HL-60 (cell line): ENCODE data around the genes GSTM3 and LAMTOR5.

GRCh38 chr1:109239862-109240172, 9.5 kb upstream of the CELSR2 start:
- RRBS: no CpG with 5 or more reads among the region's 3 CpGs

DNA sequence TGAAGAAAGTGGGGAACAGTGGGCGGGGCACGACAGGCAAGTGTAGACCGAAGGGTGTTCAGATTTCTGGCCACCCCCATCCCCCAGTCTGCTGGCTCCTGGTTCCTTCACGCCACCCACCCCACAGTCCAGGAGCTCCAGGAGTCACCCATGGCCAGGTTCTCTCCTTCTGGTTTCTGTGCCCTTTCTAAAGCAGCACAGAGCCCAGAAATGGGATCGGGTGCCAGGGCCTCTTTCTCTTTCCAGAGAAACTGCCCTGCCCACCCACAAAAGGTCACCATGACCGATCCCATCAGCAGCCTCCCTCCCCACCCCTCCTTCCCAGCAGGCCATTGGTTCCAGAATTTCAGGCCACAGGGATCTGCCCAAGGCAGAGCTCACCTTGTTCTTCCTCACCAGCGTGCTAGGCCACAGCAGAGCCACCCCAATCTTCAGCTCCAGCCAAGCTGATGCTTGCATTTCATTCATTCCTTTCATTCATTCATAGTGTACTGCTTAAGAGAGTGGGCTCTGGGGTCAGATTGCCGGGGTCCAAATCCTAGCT, 3.1 kb upstream of the CELSR2 start:
- RRBS: no CpG with 5 or more reads among the region's 8 CpGs

DNA sequence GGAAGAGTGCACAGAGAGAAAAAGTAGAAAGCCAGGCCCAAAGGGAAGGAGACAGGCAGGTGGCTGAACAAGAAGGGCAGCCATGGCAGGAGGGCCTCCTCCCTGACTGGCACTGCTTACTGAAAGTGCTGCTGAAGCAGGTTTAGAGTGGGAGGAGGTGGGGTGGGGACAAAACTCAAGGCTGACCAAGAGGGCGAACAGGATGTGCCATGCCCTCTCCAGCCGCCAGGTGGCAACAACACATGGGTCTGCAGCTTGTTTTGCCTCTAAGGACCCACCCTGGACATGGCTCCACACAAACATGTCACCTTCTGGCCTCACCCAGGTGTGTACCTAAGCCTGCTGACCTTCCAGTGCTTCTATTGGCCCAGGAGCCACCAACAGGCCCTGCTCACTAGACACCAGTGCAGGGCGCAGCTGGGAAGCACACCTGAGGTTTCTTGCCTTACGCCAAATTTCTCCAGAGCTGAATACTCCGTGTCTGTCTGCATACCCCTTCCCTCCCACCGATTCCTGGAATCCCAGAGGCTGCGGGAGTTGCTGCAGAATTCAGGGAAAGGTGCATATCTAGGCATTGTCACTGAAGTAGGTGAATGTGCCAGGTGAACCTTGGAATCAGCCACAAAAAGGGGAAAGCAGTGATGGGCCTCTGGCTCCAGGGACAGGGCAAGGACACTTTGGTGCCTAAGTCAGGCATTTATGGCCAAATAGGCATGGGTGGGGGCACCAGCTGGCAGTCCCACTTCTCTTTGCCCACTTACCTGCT, 5.4 kb downstream of the PSRC1 start:
- RRBS: no CpG with 5 or more reads among the region's 7 CpGs

GRCh38 chr1:109389748-109390673, 7.7 kb downstream of the SORT1 start:
- RRBS: no CpG with 5 or more reads among the region's 5 CpGs

DNA sequence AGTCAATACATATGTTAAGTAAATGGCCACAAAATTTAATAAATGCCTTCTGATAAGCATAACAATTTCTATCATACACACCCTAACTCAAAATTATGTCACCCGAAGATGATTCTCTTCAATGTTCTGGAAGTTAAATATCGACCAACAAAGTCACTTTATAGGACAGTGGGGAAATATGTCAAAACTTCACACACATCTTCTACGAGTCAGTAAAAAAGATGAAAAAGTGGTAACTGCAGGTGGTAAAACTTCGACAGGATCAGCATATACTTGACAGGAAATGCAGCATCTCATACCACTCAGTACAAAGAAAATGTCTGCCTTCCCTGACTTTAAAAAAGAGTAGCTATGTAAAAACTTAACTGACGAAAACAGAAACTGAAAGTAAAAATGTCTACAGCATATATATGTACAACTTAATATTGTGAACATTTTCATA, 982 bp downstream of the PSMA5 start:
- RRBS: no CpG with 5 or more reads among the region's 5 CpGs

DNA sequence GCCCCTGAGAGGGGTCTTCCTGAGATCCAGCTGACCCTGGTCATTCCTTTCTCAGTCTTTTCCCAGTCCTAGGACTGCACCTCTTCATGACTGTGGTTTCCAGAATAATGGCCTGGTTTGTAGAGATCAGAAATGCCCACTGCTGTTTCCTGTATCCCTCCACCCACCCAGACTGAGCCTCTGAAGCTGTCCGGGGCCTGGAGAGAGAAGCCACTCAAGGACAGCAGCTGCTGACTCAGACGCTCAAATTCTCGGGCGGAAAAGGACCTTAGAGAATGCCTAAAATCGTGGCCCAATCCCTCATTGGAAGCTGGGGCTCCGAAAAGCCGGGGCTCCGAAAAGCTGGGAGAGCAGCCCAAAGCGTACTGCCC, 7.9 kb upstream of the GPR61 start:
- RRBS: 25% methylated on average over 3 of the region's 9 CpGs

DNA sequence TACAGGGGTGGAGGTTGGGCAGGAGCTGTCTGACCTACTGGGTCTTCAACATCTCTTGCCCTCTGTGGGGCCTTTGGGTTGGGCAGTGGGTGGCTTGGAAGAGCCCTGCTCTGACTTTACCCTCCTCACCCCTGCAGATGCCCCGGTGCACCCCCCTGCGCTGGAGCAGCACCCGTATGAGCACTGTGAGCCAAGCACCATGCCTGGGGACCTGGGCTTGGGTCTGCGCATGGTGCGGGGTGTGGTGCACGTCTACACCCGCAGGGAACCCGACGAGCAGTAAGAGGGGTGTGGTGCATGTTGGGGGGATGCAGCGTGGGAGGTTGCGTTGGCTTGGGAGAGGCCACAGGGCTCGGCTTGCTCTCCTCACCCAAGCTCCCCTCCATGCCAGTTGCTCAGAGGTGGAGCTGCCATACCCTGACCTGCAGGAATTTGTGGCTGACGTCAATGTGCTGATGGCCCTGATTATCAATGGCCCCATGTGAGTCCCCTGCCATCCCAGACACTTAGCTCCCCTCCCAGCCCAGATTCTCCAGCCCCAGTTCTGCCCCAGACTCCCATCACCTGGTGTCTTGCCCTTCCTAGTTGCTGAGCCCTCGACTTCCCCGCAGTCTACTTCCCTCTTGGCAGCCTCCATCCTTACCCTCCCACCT, 7.5 kb downstream of the AMPD2 start:
- RRBS: no CpG with 5 or more reads among the region's 15 CpGs

DNA sequence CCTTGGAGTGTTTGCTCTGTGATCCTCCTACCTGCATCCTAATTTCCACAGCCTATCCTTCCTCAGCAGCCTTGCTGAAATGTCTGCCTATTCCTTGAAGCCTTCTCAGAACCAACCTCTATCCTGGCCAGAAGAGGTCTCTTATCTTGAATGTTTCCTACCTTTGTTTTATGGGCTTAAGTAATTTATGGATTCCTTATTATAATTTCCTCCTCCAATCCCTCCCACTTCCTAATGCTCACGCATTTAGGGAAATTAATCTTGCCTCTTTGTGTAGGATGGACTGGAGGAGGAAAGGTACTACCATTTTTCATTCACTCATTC, at the start of gene GSTM3:
Gene GSTM3, minus strand, starts transcription at position 117 of the 324 bp plus-strand sequence.
- RRBS: no CpG with 5 or more reads among the region's 1 CpG

DNA sequence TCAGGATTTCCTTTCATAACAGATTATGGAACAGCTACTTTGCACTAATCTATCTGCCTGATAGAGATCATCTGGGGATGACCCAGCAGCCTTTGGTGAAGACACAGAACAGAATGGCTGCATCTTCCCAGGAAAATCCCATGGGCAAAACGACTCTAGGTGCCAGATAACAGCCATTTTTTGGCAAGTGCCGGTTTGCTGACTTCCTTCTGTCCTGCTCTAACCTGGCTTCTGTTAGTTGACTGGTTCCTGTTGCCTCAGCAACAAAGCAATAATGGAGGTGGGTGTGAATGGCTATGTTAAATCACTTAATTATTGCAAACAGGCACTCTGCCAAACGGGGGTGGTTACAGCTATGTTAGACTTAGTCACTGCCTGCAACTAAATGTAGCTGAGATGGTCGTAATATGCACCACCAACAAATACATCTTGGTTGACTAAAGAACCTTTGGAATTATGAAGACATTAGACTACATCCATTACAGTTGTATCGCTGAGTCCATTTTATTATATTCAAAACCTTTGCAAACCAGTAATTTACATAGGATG, 30.1 kb upstream of the EPS8L3 start:
- RRBS: no CpG with 5 or more reads among the region's 5 CpGs

- RRBS: no CpG with 5 or more reads among the region's 5 CpGs
Observed at GRCh38 chr1:109911759-109912212, 1.1 kb downstream of the CSF1 start.

DNA sequence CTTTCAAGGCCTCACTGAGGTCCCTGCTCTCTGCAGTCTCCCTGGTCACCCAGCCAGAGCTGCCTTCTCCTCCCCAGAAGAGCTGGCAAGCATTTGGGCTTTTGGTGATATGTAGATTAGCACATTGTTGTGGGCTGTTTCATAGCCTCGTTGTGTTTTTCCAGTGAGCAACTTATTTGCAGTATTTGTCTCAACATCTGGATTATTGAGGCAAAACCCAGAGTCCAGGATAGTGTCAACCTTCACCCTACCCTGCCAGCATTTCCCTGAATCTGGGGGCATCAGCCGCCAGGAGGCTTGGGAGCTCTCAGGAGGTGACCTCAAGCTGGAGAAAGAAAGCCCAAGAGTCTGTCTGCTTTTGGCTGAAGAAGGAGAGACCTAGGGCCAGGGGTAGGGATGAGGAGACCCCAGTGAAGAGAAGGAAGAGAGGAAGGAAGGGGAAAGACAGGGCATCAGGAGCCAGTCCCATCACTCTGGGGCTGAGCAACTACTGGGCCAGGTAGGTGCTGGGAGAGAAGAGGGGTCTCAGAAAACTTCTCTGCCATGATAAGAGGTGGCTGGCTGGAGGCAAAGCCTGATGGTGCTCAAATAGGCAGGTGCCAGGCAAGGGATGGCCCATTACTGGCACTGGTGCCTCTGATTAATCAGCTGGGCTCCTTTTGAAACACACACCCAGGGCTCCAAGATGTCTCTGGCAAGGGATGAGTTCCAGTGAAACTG, 2.5 kb downstream of the CSF1 start:
- RRBS: no CpG with 5 or more reads among the region's 2 CpGs

GRCh38 chr1:109983951-109984446, 566 bp upstream of the AHCYL1 start:
- RRBS: no CpG with 5 or more reads among the region's 8 CpGs

DNA sequence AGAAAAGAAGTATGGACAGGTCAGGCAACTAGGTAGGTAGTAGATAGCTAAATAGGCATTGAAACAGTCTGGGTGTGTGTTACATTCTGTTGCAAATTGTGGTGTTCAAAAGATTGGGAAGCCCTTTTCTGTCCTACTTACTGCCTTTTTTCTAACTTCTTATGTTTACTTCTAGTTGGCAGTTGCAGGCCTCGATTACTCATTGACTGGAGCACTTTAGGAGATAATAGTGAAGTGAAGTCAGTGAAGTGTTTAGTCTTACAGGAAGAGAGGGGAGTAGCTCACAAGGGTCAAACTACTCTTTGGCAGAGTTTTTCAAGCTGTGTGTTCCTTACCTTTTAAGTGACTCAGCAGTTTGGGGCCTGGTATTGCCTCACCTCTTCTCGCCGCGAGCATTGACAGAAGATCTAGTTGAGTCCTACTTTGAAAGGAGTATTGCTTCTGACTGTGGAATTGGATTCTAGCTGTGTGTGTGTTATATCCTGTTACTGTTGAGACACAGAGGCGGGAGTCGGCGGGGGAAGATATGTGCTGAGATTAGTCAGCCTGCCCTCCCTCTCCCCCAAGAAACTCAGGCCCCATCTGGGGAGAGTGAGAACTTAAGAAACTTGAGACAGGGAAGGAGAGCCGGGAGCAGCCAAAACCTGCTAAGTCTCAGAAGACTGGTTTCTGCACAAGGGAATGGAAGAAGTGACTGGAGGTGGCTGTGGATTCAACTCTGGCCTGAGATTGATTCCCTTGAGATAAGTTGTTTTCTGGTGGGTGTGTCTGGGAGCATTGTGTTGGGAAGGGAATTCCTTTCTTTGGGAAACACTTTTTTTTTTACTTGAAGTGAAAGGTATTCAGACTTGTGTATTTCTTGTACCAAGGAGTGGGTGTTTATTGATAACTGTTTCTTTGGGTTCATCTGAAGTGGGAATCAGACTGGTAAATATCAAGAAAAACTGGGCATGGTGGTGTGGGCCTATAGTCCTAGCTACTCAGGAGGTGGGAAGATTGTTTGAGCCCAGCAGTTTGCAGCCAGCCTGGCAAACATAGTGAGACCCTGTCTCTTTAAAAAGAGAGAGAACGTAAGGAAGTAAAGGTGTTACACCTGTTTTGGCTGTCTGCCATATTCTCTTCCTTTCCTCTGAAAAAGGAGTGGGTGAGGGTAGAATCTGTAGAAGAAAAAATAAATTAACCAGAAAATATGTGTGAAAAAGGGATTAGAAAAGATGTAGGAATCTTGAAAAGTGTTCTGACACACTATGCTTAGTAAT, 19.6 kb downstream of the AHCYL1 start:
- RRBS: no CpG with 5 or more reads among the region's 9 CpGs

DNA sequence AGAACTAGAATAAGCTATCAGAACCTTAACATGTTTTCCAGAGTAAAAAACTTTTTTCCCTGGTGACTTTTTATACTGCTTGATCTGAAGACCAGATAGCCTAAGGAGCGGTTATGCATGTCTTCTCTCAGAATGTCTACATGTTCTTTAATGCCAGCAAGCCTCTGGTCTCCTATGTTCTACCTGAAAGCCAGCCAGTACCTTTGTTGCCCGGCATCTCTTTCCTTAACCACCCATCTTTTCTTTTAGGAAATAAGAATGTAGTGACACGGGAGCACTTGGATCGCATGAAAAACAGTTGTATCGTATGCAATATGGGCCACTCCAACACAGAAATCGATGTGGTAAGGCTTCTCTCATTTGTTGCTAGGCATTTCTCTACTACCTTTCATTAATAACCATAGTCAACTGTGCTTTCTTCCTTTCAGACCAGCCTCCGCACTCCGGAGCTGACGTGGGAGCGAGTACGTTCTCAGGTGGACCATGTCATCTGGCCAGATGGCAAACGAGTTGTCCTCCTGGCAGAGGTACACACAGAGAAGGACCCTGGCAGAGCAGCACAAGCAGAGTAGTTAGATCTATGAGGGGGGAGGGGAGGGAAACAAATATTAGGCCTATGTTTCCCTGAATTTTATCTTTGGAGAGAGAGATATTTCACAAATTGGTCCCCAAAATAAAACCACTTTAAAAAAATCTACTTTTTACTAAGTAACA, 16.1 kb upstream of the STRIP1 start:
- RRBS: no CpG with 5 or more reads among the region's 12 CpGs

- RRBS: no CpG with 5 or more reads among the region's 4 CpGs
Observed at GRCh38 chr1:110030983-110031432, 3.4 kb upstream of the STRIP1 start.

DNA sequence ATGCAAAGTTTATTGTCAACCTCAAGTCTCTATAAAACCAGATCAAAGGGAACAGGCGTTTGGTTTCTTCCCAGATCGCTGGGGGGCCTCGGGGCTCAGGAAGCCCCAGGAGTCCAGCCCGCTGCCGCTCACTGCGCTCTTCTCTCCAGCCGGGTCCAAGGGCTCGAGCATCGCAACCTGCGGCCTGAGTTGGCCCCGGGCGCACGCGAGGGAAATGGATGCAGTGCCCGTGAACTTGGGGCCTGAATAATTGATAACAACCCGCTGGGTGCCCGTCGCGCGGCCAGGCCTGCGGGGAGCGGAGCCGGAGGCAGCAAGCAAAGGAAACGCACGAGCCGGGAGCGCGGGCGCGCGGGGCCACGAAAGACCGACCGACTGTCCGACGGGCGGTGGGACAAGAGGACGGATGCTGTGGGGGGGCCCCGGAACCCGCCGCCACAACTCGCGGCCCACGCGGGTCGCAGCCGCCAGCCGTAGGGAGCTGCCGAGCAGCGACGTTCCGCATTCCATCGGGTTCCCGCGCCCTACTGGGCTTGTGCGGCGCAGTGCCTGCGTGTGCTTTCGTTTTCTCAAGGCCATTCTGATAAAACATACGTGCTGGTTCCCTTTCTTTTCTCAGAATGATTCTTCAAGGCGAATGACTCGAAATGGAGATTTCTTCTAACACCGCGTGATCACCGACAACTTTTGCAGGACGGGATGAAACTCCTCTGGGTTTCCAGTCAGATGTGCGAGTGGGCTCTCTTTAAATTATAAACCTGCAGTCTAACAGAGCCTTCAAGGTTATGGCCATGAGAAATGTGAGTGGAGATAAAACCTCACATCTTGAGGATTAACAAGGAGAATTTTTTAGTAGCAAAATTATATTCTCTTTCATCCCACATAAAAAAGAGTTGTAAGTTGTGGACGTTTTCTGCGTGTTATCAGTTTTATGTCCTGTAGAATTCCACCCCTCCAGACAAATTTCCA, 14.1 kb upstream of the ALX3 start:
- RRBS: 4% methylated on average over 26 of the region's 69 CpGs

DNA sequence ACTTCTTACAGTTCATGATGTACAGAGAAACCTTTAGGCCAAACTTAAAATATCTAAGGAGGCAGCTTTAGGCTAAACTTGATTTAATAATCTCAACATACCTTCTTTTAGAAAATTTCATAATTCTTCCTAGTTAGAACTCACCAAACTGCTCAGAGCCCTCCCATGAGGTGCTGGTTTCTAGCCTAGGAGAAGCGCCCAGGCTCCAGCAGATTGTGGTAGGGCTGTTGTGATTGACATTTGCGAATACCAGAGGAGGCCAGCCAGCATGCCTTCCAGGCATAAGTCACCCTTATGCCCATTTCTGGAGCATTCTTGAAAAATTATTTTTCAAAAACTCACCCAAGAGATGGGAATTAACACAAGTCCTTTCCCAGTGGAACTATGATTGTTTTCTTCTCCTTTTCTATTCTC, 22.6 kb upstream of the KCNC4 start:
- RRBS: no CpG with 5 or more reads among the region's 2 CpGs

- RRBS: no CpG with 5 or more reads among the region's 4 CpGs
Observed at GRCh38 chr1:110401235-110401621, 6.3 kb downstream of the LAMTOR5 start.

DNA sequence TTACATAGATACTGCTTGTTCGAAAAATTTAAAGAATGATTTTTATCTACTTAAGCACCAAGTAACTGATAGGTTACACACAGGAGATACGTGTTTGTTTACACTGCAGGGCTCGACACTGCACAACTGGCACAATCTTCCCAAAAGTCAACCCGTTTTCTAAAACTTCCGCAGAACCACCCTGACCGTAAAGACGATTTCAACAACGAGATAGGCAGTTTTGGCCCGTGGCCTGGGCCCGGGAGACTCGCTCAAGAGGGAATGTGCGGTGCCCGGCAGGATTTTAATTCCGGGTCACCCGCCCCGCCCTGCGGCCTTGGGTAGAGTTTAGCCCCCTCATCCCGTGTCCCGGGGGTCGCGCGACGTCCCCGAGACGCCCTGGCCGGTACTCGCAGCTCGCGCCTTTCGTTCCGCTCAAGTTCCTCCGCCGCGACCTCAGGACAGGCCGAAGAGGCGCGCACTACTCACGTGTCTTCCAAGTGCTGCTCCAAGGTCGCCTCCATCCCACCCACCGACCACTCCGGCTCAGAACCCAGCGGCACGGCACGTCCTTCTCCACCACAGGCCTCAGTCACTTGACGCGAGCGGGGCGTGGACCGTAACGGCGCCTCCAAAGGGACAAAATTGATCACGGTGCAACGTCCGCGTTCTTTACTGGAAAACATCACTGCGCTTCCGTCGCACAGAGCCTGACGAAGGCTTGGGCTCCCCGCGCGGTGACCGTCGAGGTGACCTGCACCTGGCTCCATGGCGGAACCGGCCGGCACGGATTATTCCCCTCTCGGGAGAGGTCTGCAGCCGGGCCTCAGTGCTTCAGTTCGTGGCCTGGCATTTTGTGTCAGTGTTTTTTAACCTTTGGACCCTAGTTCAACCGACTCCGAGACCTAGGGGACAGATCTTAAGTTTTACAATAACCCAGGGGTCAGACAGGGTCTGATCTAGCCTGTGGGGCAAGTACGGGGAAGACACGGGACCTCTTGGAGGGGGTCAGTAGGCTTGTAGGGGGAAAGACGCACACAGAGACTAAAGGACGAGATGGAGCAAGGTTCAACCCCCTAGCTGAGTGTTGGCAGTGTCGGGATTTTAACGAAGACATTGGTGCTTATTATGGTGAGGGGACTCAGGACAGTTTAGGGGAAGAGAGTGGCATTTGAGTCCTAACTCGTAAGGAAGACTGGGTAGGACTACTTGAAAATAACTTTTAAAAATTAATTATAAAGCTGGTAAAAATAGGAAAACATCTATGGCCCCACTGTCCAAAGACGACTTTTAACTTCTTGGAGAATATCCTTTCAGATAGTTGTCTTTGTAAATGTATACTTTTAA, at the start of gene LAMTOR5:
Gene LAMTOR5, minus strand, starts transcription at position 577 of the 1,326 bp plus-strand sequence.
- RRBS: 5% methylated on average over 6 of the region's 81 CpGs